Occipital lobe (tissue), 2 donors: ENCODE measurements around a stretch of chr17.

DNA sequence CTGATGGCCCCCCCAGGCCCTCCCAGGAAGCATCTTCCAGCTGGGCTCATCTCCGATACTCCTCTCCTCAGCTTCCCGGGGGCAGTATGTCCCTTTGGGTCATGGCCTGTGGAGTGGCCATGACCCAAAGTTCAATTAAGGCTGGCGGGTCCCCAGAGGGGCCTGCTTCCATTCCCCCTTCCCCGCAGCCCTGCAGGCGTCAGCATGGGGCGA is 6.4 kb downstream of the UBALD2 start:
- RAMPAGE, long total RNA = no peak

GRCh38 chr17:76271817-76272866 is 7.0 kb downstream of the UBALD2 start:
- RAMPAGE, long total RNA = no peak

DNA sequence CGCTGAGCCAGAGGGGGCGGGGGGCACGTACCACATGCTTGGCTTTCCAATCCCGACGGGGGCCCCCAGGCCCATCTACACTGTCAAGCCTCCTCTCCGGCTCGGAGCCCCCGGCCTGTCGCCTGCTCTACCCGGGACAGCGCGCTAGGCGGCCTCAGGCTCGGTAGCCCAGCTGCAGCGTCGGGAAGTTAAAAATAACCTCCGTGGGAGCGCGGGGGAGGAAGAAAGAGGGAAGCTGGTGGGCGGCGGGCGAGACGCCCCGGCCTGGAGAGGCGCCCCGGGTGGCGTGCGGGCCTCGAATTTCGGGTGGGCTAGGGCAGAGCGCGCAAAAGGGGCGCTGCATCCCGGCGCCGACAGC is 615 bp upstream of the SPHK1 start:
- RAMPAGE, long total RNA = no peak

GRCh38 chr17:76398730-76399169 is 14.3 kb downstream of the SPHK1 start:
- RAMPAGE, long total RNA = no peak

- RAMPAGE, long total RNA = no peak
These were observed 30.2 kb downstream of the SPHK1 start for GRCh38 chr17:76414642-76415018.

- RAMPAGE, long total RNA = no peak
These were observed 6.1 kb downstream of the UBE2O start for GRCh38 chr17:76446427-76447602.

DNA sequence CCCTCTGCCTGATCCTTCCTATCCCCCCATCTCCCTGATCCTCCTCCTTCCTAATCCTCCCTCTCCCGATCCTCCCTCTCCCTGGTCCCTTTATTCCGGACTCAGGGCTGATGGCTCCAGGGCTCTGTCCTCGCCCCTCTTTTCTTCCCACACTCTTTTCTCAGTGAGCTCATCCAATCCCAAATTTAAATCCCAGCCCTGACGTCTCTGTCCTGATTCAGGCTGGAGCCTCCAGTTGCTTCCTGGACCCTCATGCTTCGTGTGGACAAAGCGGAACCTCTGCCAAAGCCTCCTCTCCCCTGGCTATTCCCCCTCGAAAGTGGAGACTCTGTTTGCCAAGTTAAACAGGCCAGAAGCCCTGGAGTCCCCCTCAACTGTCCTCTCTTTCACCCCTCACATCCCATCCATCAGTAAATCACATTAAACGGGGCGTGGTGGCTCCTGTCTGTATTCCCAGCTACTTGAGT is 18.1 kb downstream of the CYGB start:
- RAMPAGE, long total RNA = no peak

DNA sequence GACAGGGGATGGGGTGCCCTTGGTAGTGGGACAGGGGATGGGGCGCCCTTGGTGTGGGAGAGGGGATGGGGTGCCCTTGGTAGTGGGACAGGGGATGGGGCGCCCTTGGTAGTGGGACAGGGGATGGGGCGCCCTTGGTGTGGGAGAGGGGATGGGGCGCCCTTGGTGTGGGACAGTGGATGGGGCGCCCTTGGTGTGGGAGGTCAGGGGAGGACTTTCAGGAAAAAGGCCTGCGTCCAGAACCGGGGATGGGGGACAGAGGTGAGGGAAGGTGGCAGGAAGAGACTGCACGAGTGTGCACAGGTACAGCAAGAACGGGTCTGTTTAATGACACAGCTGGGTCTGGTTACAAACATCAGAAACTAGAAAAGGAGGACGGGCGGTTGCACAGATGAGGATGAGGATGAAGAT is 10.5 kb downstream of the CYGB start:
- RAMPAGE, long total RNA = no peak

DNA sequence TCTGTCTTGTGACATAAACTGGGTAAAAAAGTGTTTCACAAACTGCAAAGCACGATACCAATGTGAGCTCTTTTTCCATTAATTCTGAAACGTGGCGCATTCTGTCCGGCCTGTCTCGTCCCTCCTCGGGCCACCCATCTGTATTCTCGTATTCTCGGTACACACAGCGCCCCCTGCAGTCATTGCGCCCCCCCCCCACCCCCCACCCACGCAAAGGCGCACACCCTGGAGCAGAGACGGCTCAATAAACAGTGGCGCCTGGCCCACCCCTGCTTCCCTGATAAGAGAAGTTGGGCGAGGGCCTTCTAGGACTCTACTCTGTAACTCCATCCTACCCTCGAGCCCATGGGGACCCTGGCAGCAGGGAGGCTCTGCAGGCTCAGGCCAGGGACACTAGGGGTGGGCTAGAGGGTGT is 8.6 kb downstream of the CYGB start:
- RAMPAGE, long total RNA = no peak

- RAMPAGE, long total RNA = no peak
These were observed 1.9 kb upstream of the ST6GALNAC1 start for GRCh38 chr17:76645521-76645886.

DNA sequence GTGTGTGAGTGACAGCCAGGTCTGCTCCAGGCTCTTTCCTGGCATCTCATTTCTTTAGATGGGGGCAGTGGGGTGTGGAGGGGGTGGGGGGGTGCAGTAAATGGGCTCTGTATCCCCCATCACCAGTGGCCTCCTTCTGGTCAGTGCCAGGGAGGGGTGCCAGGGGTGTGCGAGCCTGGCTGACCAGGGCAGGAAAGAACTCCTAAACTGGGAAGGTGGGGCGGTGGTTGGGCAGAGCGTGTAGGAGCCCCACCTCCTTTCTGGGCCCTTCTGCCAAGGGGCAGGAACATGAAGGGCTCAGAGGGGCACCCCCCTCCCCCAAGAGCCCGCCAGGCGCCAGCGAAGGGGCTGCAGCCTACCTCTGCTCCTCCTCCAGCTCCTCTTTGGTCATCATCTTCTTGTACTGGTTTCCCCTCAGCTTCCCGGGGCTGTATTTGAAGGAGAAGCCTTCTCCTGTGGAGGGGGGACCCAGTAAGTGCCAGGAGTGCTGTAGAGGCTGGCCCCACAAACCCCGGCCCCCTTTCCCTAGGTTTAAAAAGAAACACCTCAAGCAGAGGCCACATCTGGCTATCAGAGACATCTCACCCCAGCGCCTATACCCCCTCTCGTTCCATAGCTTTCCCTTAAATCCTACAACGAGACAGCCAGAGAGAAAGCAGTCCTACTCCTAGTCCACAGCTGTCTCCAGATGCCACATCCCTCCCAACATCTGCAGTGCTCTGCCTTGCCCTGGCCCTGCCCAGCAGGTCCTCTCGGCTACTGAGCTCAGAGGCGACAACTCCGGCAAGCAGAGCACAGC is 25.9 kb downstream of the MXRA7 start:
- RAMPAGE, long total RNA = no peak

DNA sequence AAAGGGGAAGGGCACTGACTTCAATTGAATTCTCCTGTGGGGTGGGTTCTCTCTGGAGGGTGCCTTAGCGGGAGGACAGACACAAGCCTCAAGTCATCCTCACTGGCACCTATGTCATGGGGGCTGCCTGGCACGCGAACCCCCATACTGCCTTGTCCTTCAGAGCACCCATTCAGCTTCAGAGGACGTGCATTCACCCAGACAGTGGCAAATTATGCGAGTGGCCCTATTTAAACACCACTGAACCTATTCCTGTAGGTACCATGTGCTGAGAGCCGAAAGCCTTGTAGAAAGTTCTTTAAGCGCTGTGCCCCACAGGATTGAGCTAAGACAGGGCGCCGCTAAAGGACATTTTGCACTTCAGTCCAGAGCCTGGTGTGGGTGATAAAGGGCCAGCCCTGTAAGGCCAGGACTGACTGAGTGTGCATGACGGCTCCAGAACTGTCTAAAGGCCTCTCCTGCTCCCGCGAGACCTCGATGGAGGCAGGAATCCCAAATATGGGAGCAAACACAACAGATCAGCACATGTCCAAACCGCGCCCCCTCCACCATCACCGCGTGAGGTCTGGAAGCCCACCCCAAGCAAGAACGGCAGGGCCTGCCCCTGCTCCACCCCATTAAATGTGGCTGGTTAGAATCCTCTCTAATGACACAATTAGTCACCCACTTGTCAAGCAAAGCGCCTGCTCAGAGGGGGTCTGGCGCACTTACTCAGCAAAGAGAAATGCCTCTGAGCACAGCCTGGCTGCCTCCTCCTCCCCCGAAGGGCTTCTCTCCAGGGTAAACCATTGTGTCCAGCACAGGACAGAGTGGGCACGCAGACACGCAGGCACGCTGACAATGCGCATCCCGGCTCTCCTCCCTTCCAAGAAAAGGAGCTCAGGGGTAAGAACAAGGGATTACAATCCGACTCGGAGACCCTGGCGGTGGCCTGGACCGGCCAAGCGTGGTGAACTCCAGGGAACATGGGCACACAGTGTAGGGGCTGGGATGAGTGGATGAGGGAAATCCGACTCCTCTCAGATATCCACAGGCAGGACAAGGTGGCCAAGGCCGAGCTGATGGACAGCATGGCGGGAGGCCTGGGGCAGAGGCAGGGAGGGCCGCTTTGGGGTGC is 1.6 kb downstream of the MXRA7 start:
- RAMPAGE, long total RNA = no peak

- RAMPAGE, long total RNA = no peak
These were observed 2.5 kb downstream of the SRSF2 start for GRCh38 chr17:76734337-76735407.

DNA sequence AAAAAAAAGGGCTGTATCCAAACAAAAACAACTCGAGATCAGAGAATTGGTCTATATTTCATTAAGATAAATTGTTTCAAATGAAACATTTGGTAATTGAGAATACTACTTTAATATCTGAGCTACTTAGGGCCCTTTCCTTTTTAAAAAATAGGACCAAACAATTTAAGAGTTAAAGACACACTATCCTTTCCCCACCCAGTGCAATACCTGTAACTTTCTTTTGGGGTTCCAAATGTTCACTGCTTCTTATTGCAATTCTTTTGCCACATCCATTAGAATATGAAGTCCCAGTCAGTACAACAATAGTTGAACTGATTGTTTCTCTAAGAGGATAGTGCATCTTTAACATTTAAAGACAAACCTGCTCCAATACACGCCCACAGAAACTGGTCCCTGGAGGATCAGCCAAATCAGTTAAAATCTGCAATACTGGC is 1.7 kb downstream of the SRSF2 start:
- RAMPAGE, long total RNA = no peak

DNA sequence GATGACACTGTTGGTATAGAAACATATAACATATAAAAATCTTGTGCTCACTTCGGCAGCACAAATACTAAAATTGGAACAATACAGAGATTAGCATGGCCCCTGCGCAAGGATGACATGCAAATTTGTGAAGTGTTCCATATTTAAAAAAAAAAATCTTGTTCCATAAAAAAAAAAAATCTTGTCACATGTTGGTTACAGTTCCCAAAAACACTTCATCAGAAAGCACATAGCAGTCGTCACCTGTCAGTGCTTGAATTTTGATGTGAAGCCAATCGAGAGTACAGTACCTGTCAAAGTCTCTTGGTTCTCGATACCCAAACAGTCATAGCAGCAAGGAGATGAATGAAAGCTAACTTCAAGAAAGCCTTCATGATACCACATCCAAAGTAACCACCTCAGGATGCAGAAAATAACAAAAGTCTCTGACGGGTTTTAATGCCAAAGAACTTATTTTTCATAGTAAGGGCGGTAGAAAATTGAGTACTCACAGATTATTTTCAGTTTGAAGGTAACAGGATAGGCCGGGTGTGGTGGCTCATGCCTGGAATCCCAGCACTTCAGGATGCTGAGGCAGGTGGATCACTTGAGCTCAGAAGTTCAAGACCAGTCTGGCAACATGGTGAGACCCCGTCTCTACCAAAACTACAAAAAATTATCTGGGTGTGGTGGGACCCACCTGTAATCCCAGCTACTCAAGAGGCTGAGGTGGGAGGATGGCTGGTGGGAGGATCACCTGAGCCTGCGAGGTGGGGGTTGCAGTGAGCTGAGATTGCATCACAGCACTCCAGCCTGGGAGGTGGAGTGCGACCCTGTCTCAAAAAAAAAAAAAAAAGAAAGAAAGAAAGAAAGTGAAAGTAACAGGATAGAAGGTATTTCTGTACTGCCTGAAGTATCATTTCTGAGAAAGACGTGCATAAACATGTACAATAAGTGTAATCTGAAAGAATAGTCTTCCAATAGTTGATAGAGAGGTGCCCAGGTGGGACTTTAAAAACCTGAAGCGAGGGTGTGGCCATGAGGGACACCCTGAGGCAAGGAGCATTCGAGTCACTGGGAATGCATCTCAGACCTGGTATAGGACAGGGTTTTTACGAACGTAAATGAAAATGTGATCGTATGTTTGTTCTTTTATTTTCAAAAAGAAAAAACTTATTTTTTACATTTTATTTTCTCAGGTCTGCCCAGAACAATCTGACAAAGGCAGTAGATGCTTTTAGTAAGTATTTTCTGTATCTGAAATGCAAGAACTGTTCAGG is 15.4 kb downstream of the MFSD11 start:
- RAMPAGE, long total RNA = no peak

DNA sequence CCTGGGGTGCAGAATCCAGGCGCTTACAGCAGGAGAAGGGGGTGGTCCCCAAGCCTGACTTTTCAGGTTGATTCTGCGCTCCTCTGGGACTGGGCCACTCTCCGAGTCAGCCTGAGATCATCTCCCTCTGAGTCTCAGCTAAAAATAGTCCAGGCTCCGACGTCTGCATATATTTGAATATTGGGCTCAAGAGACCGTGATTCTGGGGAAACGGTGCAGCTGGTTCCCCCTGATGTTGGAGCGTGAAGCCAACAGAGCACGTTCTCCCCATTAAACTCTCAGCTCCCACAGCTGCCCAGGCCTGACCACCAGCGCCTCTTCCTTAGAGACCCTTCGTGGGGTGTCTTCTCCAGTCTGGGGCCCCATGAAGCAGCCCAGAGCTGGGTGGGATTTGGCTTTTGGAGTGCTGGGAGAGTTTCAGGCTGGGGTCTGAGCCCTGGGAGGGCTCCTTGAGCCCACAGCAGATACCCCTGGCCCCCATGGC is 90.0 kb downstream of the MGAT5B start:
- RAMPAGE, long total RNA = no peak

DNA sequence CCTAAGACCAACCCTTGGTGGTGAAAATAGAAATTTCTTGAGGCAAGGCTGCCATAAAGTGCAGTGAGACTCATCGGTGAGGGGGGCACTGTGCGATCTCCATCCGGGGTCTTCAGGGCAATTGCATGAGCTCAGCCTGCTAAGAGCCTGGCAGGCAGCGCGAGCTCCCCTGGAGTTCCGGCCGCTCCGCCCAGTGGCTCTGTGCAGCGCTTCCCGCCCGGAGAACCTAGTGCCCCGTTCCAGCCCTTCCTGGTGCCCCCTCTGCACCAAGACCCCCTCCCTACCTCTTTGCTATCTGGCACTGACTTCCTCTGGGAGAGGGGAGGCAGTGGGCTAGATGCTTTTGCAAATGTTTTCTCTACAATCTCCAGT is 101.2 kb downstream of the MGAT5B start:
- RAMPAGE, long total RNA = no peak

DNA sequence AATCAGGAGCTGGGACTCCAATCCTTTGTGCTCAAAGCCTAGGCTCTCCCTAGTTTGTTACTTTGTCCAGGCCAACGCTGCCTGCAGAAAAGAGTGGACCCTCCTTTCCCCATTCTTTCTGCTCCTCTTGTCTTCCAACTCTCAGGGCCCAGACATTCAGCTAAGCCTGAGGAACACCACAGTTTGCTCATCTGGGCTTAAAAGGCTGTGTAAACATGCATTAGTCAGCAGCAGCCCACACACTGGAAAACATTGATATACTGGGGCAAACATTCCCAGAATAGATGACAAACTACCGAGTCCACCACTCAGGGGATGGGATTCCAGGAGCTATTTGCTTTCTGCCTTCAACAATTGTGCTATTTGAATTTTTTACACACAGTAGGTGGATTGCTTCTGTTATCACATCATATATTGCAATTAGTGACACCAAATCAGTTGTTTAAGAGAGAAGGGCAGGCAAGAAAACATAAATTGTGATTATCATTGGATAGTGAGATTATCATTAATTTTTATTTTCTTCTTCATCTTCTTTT is 18.9 kb upstream of the SEC14L1 start:
- RAMPAGE, long total RNA = no peak

GRCh38 chr17:77137624-77138324 is 3.0 kb upstream of the SEC14L1 start:
- RAMPAGE, long total RNA = no peak

GRCh38 chr17:77140196-77140862 is 440 bp upstream of the SEC14L1 start:
- RAMPAGE, long total RNA = no peak